Measurements from ENCODE around the gene PITRM1.

DNA sequence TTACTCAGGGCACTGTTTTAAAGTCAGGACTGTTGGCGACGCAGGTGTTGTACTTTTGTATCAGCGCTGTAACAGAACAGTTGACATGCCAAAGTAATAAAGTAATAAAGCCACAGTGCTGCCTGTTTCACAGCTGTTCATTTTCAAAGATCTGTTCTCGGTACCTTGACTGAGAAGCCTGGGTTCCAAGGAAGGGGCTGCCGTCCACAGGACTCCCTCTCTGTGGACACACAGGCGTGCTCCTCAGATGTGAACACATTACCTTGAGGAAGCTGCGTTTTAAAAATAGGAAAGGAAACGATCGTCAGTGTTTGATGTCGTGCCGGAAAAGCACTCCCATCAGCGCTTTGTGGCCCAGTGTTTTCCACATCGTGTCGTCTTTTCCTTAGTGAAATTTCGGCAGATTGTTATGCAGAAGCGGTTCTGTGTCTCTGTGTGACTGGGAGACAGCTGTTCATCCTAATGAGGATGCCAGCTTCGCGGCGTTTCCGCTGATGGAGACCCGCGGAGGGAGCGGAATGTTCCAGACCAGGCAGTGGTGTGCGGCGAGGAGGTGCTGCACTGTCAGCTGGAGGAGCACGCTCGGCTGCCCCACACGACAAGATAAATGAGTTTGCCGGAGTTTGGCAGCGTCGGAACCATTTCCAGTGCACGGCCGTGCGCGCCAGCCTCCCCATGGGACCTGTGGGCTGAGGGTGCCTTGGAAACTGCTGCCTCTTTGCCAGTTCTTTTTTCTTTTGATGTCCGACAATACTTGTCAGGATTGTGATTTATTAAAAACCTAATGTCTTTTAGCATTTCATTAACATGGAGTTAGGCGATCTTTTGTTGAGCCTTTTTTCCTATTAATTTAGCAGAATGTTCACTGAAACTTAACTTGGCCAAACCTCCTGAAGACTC lies 64.5 kb downstream of the WDR37 start:
- PRO-cap: no peak

DNA sequence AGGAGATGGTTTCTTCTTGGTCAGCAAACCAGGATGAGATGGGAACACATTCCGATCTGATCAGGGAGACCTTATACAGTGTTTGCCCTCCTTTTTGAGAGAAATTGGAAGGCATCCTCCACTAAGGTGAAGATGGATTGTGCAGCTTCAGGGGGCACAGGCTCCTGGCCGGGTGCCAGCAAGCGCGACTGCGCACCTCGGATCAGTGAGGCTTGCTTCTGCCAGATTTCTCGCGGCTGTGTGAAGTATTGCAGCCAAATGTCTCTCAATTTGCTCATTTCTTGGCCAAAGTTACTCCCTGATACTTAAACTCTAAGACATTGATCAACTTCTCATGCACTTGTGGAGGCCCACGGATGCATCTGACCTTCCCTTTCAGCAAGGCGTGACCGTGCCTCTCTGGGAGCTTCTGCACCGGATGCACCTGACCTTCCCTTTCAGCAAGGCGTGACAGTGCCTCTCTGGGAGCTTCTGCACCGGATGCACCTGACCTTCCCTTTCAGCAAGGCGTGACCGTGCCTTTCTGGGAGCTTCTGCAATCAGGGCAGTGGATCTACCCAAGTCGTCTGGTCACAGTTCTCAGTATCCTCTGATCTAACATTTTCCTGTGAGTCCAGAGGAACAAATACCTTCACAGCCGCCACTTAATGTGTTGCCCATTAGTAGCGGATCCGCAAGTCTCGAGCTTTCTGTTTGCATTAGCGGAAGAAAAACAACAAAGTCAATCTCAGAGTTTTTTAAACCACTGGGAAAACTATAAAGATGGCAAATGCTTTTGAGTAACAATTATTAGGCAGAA lies 248.3 kb downstream of the ADARB2 start:
- PRO-cap: no peak

- PRO-cap: no peak
Observed at GRCh38 chr10:2314776-2315596, 577.7 kb upstream of the ADARB2 start.

DNA sequence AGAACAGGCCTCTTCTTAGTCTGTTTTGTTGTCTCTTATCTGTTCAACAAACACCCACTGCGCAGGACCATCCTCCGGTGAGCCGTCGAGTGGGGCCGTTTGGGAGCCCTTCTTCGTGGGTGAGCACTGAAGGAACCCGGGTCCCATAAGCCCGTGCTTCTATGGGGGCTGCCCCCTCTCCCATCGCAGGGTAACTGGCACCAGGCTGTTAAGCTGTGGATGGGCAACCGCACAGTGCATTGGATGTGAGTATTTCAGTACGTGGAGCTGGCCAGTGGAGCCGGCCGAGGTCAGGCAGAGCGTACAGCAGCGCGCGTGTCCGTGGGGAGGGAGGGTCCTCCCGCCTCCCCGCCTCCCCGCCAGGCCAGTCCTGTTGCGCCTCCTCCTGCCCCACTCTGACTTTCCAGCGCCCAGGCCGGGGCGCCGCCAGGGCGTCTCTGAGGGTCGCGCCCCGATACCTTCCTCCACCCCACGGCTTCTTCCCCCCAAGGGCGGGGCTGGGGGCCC lies 1.1 kb upstream of the PFKP start:
- PRO-cap: unidirectional peak, plus-strand start at position 398 of the sequence

DNA sequence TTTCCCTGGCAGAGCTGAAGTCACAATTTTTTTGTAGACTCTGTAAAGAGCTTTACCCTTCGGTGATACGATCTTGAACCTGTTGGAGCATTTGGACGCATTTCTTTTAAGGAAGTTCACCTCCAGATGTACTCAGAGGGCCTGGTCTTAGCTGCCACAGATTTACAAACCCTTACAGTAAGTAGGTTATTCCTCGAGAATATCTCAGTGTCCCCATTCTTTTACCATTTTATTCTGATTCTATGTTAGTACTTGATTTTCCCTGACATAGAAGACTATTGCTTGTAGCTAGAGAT lies 2.7 kb downstream of the PFKP start:
- PRO-cap: no peak

DNA sequence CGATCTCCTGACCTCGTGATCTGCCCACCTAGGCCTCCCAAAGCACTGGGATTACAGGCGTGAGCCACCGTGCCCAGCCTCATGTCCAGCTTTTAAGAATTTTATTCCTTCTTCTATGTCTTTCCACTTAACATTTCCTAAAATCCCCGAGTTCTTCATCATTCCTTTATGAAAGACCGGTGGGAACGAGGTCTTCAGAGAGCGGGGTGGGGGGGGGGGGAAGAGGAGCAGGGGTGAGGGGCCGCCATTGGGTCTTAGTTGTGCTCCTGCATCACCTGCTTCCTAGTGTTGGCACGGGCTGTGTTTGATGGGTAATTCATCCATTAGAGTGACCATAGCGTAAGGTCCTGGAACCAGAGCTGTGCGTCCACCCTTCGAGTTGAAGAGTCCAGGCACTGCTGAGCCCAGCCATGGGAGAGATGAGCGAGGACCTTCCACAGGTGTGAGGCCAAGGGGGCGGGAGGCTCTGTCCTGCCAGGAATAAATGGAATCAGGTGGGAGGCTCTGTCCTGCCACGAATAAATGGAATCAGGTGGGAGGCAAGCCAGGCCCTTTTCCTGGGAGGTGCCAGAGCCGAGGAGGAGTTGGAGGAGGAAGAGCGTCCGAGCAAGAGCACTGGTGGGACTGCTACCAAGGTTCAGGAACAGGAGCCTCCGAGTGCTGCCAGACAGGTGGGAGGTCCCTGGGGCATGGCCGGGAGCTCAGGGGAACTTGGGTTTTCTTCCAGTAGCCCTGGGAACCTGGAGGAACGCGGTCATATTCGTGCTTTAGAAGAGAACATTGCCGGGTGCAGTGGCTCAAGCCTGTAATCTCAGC lies 12.3 kb downstream of the PFKP start:
- PRO-cap: no peak

DNA sequence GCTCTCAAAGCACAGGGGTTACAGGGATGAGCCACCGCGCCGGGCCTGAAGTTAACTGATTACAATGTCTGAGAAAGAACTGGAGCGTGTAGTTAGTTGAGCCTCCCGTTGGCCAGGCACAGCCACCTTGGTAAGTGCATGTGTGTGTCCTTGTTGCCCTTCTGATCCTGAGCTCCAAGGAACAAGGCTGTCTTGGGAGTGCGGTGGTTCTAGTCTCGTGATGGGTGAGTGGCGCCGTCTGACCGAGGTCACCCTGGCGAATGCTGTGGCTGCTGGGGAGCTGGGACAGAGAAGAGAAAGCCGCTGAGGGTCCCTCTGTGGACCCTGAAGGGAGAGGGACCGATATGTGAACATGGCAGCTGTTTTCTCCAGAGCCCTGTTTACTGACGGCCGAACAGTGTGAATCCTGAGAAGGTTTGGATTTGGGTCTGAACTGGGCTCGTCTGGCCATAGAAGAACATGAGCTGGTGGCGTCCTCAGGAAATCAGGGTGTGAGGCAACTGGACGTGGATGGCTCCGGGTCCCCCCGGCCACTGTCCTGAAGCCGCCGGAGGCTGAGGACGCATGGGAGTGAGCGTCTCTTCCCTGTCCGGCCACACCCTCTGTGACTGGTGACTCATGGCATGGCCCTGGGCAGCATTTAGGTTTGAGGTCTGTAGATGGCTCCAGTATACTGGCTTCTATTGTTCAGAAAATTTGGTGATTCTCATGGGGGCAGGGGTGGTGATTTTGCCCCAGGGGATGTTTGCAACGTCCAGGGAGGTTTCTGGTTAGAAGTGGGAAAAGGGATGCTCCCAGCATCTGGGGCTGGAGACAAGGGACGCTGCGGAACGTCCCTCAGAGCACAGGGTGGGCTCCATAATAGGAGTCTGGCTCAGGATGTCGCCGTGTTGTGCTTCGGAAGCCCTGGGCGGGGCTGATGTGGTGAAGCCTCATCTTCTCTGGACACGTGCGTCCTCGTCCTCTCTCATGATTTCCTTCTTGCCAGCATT lies 50.2 kb downstream of the PITRM1 start:
- PRO-cap: no peak

DNA sequence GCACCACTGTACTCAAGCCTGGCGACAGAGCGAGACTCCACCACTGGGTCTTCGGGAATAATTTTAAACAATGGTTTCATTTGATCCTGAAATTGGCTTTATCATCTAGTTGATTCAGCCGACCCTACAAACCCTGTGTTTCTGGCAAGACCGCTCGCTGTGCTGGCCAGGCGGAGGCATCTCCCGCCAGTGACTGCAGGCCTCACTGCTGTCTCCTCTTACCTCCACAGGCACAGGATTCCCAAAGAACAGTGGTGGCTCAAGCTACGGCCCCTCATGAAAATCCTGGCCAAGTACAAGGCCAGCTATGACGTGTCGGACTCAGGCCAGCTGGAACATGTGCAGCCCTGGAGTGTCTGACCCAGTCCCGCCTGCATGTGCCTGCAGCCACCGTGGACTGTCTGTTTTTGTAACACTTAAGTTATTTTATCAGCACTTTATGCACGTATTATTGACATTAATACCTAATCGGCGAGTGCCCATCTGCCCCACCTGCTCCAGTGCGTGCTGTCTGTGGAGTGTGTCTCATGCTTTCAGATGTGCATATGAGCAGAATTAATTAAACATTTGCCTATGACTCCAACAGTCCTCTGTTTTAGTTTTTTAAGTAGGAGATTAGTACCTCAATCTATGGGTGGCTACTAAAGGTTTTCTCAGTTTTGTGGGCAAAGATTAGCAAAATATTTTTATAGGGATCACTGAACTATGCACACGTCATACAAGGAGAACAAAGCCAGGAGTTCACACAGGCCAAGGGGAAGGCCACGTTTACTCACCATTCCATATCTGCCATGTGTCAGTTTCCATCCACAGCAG lies 36.2 kb downstream of the PITRM1 start:
- PRO-cap: no peak

GRCh38 chr10:3172617-3173364 lies at the start of gene PITRM1:
Gene PITRM1, minus strand, starts transcription at chr10:3172782.
- PRO-cap: unidirectional peak, minus-strand start at chr10:3172714

GRCh38 chr10:3372142-3372569 lies 199.6 kb upstream of the PITRM1 start:
- PRO-cap: no peak

- PRO-cap: no peak
Observed at GRCh38 chr10:3471489-3471917, 298.9 kb upstream of the PITRM1 start.

DNA sequence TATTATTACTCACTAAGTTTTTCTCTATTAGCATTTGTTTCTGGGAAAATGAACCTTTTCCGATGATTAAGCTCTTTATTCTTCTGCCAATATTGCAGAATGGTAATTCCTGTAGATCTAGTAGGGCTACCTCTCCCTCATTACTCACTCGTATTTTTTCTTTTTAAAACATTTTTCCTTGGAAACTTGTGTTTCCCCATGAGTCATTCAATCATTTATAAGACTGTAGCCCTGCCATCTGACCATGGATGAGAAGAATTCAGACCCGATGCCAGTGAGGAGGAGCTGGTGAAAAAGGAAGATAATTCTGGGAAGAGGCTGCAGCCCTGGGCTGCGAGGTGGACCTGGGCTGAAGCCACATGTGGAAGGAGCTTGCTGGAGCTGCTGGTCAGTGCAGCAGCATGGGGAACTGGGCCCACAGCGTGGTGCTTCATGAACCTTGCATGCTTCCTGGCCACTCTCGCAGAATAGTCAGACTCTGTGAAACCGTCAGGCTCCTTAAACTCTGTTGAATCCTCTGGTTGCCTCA lies 242.8 kb downstream of the KLF6 start:
- PRO-cap: no peak

DNA sequence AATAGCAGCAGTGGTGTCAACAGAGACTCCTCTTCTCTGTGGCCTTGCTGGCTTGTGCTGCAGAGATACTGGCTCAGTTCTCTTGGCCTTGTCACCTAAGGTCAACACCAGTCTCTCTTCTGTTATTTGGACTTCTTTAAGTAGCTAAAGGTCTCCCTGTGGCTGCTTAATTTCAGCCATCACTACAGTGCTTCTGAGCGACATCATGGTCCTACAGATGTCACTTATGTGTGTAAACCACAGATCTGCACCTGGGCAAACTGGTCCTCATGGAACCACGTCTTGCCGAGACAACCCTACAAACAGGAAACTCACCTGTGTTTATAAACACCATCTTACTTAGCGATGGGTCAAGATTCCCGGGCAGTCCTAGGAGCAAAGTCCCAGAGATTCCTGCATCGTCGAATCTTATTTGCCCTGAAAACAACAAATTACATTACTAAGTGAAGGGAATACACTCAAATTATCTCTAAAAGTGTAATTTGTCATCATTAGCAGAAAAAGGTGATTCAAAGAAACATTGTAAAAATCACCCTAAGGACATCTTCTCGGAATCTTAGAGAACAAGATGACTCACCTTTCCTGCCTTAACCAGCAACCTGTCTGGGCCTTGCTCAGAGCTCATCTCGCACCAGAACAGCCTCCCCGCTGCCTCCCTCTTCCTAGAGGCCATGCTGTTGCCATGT lies 27.7 kb downstream of the KLF6 start:
- PRO-cap: no peak

DNA sequence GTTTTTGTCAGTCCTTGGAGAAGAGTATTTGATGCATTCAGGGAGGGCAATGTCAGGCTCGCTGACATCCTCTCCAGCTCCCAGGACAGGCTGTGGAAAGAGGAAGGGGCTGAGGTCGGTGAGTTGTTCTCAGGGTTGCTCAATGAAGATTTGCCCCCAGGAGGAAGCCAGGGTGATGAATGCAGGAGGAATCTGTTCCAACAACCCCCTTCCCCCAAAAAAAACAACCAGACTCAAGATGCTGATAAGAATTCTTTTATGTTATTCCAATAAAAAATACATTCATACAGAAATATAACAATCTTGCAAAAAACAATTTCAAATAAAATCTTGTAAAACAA lies 8.7 kb downstream of the KLF6 start:
- PRO-cap: no peak

DNA sequence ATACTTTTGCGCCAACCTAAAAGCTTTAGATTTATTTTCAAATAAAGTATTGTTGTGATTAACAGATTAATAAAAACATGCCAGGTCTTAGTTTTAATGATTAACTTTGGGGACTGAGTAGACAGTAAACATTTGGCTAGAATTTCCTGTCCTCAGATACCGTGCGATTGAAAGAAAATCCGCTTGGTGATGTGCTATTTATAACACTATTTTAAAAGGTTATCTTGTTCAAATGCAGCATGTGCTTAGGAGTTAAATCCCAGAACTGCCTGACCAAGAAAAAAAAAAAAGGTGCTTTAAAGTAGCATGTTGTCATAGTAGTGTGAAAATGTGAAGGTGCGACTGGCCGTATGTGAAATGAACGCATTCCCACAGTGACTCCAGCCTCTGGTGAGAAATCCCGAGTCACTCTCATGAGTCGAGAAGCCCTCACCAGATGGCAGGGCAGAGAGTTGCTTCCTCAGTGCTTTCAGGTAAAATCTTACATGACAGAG lies 18.2 kb upstream of the KLF6 start:
- PRO-cap: no peak

DNA sequence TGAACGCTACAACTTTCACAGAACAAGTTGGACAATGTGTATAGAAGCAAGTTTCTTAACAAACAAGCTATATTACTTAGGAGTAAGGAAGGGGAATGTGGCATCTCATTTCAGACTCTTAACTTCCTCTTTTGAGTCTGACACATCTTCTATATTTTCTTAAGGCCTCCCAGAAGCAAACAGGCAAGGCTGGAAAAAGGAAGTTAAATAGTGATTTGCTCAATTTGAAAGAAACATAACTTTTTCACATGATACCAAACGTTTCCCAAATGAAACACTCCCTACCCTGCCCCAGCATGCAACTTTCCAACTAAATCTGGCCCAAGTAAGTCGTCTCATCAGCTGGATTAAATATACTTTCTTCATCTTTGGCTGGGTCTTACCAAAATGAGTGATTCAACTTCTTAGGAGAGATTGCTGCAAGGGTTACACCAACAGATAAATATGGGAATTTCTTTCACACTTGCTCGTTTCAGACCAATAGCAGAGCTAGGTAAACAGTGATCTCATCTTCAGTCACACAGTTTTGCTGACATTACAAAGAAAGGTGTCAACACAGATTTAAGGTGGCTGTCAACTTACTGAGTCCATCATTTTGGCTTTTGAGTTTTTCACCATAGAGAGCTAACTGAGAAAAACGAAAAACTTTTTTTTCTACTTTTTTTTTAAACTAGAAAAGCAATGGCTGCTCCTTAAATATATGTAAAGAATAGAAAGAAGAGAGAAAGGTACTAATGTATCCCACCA lies 66.4 kb upstream of the KLF6 start:
- PRO-cap: no peak

GRCh38 chr10:3871577-3872125 lies 86.6 kb upstream of the KLF6 start:
- PRO-cap: no peak

DNA sequence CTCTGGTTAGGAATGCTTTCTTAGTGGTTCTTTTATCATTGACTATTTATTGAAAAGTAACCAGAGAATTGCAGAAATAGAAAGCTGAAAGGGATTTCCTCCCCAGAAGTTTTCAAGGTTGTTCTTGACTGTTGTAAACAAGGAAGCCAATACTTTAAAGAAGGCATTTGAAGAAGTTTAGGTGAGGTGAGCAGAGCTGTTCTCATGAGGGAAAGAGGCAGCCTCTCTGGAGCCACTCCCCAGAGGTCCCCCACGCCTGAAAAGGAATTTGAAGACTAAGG lies 87.3 kb upstream of the KLF6 start:
- PRO-cap: no peak

- PRO-cap: no peak
Observed at GRCh38 chr10:3976614-3977193, 191.7 kb upstream of the KLF6 start.

GRCh38 chr10:4058551-4058985 lies 273.6 kb upstream of the KLF6 start:
- PRO-cap: no peak